Body of pancreas (tissue), 2 donors: ENCODE measurements around the genes KIAA0930 and ATXN10.

GRCh38 chr22:44729273-44730280 lies 22.8 kb upstream of the ARHGAP8 start:
- PRO-cap = no peak
- RAMPAGE, long total RNA, 2 experiments = start-site peak on the plus strand in 1 of 2 experiments, at chr22:44729752-44730325 at its widest, 7 reads per replicate

DNA sequence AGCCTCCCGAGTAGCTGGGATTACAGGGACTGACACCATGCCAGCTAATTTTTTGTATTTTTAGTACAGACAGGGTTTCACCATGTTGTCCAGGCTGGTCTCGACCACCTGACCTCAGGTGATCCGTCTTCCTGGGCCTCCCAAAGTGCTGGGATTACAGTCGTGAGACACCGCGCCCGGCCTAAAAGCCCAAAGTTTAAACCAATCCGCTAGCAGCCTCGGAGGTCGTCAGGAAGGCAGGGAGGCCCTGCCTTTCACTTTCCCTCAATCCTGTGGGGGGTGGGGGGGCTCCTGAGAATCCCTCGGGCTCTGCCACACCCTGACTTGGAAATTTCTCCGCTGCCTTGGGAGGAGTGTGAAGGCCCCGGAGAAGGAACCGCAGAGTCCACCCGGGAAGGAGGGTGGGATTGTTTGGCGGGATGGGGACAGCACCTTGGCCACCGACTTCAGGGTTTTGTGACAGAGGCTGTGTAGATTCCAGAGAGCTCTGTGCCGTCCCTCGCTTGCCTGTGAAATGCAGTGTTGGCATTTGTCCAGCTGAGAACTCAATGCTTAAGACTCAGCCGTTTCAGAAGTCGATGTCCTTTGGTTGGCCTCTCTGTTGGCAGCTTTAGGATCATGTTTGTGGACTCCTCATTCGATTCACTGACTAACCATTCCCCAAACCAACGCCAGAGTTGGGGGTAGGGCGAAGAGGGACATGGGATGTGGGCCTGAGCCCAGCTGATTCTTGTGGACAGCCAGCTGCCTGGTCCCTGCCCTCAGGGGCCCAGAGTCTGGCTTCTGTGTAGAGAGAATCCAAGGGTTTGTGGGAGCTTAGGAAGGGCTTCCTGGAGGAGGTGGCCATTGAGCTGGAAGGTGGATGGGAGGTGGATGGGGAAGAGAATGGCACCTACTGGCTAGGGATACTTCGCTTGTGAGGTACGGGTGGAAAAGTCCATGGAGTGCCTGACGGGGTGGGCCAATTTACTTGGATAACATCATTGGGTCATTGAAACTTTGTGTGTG lies 1.3 kb downstream of the ARHGAP8 start:
- PRO-cap = no peak
- RAMPAGE, long total RNA, 2 experiments = no peak in any of the 2 experiments

DNA sequence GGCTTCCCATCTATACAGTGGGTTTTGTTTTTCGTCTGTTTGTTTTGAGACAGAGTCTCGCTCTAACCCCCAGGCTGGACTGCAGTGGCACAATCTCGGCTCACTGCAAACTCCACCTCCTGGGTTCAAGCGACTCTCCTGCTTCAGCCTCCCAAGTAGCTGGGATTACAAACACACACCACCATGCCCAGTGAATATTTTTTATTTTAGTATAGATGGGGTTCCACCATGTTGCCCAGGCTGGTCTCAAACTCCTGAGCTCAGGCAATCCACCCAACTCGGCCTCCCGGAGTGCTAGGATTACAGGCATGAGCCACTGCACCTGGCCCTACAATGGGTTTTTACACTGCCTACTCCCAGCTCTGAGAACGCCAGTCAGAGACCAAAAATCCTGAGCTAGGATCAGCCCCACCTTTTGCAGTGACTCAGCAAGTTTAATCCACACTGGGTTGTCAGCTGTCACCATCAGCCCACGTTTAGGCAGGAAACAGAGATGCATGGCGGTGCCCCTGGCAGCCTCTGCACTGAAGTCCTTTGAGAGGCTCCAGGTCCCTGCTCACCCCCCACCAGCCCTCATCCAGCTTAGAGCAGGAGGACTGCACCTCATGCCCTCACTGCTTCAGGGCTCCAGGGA lies 117.5 kb downstream of the ARHGAP8 start:
- PRO-cap = no peak
- RAMPAGE, long total RNA, 2 experiments = no peak in any of the 2 experiments

DNA sequence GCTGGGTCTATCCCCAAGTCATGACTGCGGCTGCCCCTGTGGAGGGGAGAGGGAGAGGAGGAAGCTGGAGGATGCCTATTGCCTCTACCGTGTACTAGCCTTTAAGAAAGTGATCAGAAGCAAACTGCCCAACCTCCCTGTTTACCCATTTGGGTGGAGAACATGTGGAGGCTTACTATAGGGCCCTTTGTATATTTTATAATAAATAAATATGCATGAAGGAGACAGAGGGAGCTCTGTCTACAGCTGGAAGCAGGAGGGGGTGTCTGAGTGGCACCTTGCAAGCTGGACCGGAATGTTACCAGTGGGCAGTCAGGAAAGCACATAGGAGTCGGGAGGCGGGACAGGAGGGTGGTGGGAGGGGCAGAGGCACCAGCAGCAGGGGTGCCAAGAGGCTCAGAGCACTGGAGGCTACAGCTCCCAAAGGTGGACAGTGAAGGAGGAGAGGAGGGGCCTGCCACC lies 79.6 kb downstream of the PHF21B start:
- PRO-cap = no peak
- RAMPAGE, long total RNA, 2 experiments = no peak in any of the 2 experiments

DNA sequence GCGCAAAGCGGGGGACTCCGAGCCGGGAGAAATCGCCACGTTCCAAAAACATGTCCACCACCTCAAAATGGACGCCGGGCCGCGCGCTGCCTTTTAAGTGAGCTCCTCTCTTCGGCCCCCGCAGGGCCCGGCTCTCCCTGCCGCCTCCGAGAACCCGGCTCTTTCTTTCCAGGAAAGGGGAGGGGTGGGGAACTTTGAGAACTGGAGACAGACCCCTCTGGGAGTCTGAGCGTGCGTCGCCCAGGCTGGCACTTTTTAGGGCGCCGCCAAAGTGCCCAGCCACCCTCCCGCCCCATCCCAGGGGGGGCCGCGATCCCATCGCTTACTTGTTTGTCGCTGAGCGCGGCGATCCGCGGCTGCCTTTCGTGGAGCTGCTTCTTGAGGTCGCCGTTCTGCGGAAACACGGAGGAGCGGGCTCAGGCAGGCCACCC lies 1.6 kb downstream of the PHF21B start:
- PRO-cap = no peak
- RAMPAGE, long total RNA, 2 experiments = no peak in any of the 2 experiments

DNA sequence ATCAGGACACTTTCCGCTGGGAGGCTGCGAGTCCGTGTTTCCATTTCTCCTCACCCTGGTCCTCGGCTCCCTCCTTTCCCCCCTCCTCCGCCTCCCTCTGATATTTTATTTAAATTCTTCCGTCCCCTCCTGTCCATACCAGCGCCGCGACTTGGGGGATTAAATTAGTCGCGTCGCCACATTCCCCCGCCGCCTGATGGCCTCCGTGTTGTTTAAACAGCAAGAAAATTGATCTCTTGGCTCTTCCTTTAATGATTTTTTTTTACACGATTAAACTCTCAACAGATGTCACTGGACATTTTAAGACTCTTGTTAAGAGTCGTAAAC lies 444 bp upstream of the PHF21B start:
- PRO-cap = no peak
- RAMPAGE, long total RNA, 2 experiments = no peak in any of the 2 experiments

DNA sequence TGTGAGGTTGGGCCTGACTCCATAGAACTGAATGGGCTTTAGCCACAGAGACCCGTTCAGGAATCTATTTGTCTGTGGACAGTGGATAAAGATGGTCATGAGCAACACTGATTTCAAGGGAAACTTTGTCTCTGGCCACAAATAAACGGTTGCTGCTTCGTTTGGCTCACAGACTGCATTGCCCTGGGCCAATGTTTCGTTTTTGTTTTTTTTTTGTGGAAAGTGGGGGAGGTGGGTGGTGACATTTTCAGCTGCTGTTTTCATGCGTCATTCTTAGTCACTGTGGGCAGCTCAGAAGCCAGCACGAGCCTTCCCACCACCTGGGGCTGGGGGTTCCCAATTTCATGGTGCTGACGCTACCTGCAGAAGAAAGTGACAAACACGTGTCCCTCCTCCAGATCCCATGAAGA lies 54.7 kb upstream of the PHF21B start:
- PRO-cap = no peak
- RAMPAGE, long total RNA, 2 experiments = no peak in any of the 2 experiments

DNA sequence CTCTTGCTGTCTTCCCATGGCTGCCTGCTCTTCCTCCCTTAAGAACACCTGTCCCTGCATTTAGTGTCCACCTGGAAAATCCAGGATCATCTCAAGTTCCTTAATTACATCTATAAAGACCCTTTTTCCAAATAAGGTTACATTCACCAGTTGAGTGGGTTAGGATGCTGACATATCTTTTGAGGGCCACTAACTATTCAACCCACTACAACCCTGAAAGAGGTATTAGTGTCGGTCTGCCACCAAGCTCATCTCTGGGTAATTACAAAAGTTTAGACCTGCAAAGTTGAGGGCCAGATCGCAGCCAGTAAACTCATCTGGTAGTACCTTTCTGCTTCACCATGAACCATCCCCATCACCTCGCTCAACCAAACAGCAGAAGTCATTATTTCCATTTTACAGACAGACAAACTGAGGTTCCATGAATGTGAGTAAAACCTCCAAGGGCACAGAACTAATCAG lies 9.6 kb upstream of the NUP50 start:
- PRO-cap = no peak
- RAMPAGE, long total RNA, 2 experiments = start-site peak on the minus strand in 1 of 2 experiments, centred at position 214 of the sequence, 8 reads per replicate

GRCh38 chr22:45169798-45170300 lies 6.1 kb downstream of the NUP50 start:
- PRO-cap = no peak
- RAMPAGE, long total RNA, 2 experiments = no peak in any of the 2 experiments

- PRO-cap = no peak
- RAMPAGE, long total RNA, 2 experiments = no peak in any of the 2 experiments
Measured at GRCh38 chr22:45196450-45197257, 32.9 kb downstream of the NUP50 start.

DNA sequence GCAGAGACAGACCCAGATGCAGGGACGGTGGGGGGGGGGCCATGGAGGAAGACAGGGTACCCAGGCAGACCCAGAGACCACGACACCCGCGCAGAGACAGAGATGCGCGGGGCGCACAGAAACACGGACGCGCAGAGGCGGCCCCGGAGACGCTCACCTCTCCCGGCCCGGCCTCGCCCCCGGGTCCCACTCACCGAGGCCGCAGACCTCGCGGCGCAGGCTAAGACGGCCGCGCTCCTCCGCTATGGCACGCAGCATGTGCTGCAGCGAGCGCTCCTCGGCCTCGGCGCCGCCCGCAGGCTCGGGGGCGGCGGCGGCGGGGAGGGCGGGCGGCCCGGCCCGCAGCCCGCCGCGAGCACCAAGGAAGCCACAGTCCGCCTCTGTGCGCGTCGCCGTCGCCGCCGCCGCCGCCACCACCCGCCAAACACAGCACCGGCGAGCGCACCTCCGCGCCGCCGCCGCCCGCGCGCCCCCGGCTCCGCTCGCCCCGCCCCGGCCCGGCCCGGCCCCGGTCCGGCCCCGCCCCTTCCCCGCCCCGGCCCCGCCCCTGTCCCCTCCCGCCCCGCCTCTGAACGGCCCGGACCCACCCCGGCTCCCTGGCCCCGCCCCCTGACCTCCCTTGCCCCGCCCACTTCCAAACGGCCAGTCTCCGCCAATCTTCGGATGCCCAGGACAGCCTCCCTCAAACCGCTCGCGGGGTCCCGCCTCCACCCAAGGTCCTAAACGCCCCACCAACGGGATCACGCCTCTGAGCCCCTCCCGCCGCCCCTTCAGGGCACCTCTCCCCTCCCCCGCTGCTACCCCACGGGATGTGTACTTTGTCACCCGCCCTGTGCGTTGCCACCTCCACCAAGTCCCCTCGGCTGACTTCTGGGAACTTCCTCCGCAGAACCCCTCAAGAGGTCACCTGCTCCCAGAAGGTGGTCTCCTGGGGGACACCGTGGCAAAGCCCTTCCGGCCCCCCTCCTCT lies at the start of gene KIAA0930:
Gene KIAA0930 (minus strand): TSS at position 449 of the 970 bp plus-strand sequence.
- PRO-cap = unidirectional peak, plus-strand start at position 211 of the sequence; bidirectional peak, plus-strand start at position 685 of the sequence, minus-strand start at position 460 of the sequence
- RAMPAGE, long total RNA, 2 experiments = no peak in any of the 2 experiments

- PRO-cap = no peak
- RAMPAGE, long total RNA, 2 experiments = no peak in any of the 2 experiments
Measured at GRCh38 chr22:45248467-45249236, 8.0 kb upstream of the KIAA0930 start.

DNA sequence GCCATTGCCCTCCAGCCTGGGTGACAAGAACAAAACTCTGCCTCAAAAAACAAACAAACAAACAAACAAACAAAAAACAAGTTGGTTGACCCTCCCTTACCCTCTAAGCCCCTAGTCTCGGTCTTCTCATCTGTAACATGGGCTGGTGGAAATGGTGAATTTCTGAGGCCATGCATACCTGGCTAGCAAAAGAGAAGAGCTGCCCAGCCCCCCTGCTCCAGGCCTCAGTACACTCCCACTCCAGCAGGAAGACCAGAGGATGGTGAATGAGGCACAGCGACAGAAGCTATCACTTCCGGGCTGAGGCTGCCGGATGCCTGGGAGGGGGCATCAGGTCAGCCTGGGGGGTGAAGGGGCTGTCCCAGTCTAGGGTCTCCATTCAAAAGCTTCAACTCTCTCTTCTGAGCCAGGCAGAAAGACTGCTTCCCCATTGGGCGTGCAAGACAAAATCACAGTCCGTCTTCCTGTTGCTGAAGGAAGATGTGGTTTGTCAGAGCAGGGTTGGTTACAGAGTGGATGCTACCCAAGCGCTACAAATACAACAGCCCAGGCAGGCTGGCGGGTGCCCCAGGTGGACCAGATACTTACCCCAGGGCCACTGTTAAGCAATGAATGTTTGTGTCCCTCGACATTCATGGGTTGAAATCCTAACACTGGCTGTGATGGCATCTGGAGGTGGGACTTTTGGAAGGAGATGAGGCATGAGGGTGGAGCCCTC lies 11.8 kb downstream of the UPK3A start:
- PRO-cap = no peak
- RAMPAGE, long total RNA, 2 experiments = no peak in any of the 2 experiments

- PRO-cap = no peak
- RAMPAGE, long total RNA, 2 experiments = no peak in any of the 2 experiments
Measured at GRCh38 chr22:45330790-45330989, 21.0 kb downstream of the FAM118A start.

DNA sequence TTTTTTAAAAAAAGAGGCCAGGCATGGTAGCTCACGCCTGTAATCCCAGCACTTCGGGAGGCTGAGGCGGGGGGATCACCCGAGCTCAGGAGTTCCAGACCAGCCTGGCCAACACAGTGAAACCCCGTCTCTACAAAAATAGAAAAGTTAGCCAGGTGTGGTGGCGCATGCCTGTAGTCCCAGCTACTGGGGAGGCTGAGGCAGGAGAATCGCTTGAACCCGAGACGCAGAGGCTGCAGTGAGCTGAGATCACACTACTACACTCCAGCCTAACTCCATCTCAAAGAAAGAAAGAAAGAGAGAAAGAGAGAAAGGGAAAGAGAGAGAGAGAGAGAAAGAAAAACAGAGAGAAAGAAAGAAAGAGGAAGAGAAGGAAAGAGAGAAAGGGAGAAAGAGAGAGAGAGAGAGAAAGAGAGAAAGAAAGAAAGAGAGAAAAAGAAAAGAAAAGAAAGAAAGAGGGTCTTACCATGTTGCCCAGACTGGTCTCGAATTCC lies 22.2 kb downstream of the FBLN1 start:
- PRO-cap = no peak
- RAMPAGE, long total RNA, 2 experiments = no peak in any of the 2 experiments

- PRO-cap = no peak
- RAMPAGE, long total RNA, 2 experiments = no peak in any of the 2 experiments
Measured at GRCh38 chr22:45552498-45553146, 49.9 kb downstream of the FBLN1 start.

GRCh38 chr22:45553315-45553783 lies 50.7 kb downstream of the FBLN1 start:
- PRO-cap = no peak
- RAMPAGE, long total RNA, 2 experiments = no peak in any of the 2 experiments

DNA sequence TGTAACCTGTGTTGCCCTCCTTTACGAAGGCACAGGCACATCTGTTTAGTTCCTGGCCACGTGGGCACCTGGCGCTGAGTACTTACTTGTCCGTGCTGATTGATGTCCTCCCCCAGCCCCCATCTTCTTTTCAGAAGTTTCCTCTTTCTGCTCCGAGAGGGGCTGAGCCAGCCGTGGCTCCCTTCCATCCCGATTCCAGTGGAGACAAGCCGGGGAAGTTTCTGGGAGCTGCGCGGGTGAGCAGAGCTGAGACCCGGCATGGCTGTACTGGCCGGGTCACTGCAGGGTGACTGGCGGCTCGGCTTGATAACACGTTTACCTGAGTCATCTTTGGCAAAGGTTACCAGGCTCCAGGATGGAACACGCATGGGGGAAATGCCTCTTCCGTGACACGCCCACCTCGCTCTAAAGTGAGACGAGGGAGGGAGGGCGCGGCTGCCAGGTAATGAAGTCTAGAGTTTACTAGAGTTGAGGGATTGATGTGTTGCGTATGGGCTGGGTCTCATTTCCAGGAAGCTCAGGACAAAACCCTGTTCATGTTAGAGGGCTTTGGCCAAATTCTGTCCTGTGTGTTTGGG lies 45.4 kb upstream of the ATXN10 start:
- PRO-cap = bidirectional peak, plus-strand start at position 413 of the sequence, minus-strand start at position 281 of the sequence
- RAMPAGE, long total RNA, 2 experiments = no peak in any of the 2 experiments

- PRO-cap = no peak
- RAMPAGE, long total RNA, 2 experiments = no peak in any of the 2 experiments
Measured at GRCh38 chr22:45639529-45639870, 32.1 kb upstream of the ATXN10 start.

GRCh38 chr22:45671564-45672195 lies at the start of gene ATXN10:
Gene ATXN10, plus strand, starts transcription at chr22:45671834.
- PRO-cap = bidirectional peak, plus-strand start at chr22:45671871, minus-strand start at chr22:45671757
- RAMPAGE, long total RNA, 2 experiments = start-site peak on the plus strand in 2 of 2 experiments, at chr22:45671822-45672056 at its widest, 26 to 93 reads per replicate